B cell (primary cell): Measurements from ENCODE around the genes ZNF536 and GPATCH1.

- PRO-cap: no peak
- CAGE, long polyA plus RNA: no peak
Observed at GRCh38 chr19:29587368-29587791, 18.7 kb upstream of the POP4 start.

DNA sequence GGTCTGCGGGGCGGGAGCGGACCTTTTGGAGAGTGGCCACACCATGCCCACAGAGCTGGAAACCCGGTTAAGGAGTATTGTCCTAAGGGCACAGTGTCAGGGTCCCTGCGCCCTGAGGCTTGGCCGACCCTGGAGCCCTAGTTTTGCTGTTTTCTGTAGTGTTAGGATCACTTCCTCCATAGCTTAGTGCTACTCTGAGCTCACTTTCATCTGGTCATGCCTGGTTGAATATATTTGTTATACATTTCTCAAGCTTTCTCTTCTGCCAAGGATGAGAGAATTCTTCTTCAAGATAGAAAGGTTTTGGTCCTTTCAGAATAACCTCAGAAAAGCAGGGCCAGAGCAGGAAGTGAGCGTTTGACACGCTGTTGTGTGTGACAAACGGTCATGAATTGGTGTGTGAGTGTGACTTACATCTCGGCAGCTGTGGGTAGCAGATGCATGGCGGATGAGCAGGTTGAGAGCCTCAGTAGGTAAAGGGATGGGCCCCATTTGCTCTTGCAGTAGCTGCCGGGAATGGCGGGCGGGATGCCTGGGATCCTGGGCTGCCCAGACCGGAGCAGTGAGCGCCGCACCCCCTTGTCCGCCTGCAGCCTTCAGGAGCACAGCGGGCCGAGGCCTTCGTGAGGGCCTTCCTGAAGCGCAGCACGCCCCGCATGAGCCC is 3.9 kb downstream of the POP4 start:
- PRO-cap: unidirectional peak, plus-strand start at position 326 of the sequence
- CAGE, long polyA plus RNA: no peak

GRCh38 chr19:29712547-29713120 is 2.4 kb downstream of the C19orf12 start:
- PRO-cap: no peak
- CAGE, long polyA plus RNA: no peak

DNA sequence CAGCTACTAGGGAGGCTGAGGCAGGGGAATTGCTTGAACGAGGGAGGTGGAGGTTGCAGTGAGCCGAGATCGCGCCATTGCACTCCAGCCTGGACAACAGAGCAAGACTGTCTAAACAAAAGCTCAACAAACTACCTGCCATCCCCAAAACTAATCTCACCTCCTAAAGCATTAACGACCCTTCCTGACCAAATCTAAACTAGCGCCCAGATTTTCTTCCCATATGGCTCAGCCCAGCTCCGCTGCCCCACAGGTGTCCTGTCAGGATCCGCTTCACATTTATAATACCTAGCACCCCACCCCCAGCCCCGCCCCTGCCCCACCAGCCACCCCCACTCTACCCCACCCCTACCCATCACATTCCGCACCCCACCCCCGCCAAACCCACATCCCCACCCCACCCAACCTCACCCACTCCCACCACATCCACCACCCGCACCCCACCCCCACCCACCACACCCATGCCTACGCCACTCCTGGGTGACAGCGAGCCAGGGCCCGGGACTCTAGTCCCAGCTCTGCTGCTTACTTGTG is 616 bp downstream of the C19orf12 start:
- PRO-cap: bidirectional peak, plus-strand start at position 473 of the sequence, minus-strand start at position 255 of the sequence
- CAGE, long polyA plus RNA: no peak

- PRO-cap: no peak
- CAGE, long polyA plus RNA: no peak
Observed at GRCh38 chr19:29841707-29842071, 29.9 kb downstream of the CCNE1 start.

DNA sequence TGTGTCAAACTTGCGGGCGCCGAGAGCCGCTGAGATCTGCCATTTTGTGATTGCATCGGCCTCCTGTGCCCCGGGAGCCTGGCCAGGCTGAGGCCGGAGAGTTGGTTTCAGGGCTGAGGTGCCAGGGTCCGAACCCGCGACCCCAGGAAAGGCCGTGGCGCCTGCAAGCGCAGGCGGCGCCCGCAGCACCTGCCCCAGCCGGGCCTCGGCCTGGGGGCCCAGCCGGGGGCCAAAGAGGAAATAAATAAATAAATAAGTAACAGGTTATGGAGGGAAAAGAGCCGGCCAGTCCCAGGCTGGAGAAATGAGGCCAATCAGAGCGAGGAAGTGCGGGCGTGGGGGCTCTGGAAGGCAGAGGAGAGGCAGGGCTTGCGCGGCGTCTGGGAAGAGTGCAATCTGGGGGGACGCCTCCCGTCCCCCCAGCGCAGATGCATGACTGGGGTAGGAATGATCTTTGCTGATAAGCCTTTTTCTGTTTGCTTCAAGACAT is 145.7 kb upstream of the ZNF536 start:
- PRO-cap: no peak
- CAGE, long polyA plus RNA: no peak

GRCh38 chr19:30372048-30372544 is at the start of gene ZNF536:
TSS of gene ZNF536 (plus strand) at chr19:30372384.
- PRO-cap: no peak
- CAGE, long polyA plus RNA: no peak

DNA sequence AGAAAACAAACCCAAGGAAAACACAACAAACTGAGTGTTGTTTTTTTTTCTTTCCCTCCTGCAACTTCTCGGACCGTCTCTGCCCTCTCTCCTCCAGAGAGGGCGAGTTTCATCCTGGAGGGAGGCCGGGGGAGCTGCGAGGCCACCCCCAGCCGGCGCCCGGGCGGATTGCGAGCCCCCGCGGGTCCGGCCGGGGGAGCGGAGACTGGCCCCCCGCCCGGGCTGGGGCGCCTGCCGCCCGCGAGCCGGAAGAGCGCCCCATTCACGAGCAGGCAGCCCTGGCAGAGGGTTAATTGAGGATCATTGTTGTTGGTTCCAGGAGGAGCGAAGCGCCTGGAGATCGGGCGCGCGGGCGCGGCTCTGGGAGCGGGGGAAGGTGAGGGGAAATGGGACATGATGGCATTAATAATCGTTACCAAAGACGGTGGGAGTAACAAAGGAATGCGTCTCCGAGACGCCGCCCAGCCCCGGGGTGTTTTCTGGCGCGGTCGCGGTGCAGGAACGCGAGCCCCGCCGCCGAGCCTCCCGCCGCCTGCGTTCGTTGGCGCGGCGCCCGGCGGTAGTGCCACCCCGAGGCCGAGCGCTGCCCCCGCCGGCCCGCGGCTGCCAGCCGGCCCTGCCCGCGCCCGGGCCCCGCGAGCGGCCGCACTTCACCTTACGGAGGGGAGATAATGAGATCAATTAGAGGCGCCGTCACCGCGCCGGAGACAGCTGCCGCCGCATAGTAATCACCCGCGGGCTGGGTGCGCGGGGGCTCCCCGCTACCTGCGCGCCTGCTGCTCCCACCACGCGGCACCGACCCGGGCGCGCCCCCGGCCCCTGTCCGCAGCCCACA is 2.7 kb downstream of the ZNF536 start:
- PRO-cap: no peak
- CAGE, long polyA plus RNA: no peak

GRCh38 chr19:30449970-30450648 is 77.9 kb downstream of the ZNF536 start:
- PRO-cap: no peak
- CAGE, long polyA plus RNA: no peak

DNA sequence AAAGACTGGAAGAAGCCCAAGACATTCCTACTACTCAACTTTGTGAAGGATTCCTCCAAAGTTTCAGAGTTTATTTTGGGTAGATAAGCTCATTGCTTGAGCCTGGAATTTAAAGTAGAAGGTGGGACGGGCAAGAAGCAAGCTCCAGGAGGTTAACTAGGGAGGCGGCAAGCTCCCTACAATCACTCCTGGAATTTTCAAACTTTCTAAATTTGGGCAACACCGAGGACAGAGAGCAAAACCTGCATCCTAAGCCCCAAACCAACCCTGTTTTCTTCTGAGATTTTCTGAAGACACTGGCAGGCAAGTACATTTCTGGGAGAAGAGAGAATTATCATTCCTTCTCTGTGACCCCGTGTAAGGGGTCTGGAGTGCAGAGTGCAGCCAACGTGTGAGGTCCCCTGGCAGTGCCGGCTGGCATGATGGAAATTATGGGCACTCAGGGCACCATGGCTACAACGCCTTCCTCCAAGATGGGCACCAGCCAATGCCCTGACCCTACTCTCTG is 1.7 kb downstream of the TSHZ3 start:
- PRO-cap: no peak
- CAGE, long polyA plus RNA: no peak

GRCh38 chr19:31717970-31718225 is 368.7 kb upstream of the TSHZ3 start:
- PRO-cap: no peak
- CAGE, long polyA plus RNA: no peak

GRCh38 chr19:32086794-32087164 is 258.6 kb upstream of the ZNF507 start:
- PRO-cap: no peak
- CAGE, long polyA plus RNA: no peak

DNA sequence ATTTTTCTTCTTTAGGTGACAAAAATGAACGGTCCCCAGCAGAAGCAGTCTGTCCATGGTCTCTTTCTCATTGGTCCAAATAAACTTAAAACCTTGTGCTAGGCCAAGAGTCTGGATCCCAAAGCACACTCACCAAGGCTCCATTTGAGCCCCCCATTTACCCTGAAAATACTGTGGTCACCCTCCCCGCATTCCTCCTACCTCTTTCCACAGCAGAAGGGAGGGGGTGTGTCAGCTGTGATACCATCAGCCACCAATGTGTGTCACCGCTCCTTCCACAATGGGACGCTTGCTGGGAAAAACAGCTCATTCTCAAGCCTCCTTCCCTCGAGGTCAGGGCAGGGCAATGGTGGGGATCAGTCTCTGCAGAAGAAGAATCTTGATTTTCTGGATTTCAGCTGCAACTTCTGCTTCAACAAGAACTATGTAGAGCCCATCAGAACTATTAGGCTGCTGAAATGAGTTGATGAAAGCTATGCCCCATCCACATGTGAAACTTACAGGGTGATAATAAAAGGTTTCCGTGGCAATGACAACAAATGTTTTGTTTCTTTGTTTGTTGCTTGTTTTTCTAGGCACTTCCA is 26.5 kb upstream of the ZNF507 start:
- PRO-cap: no peak
- CAGE, long polyA plus RNA: no peak

- PRO-cap: no peak
- CAGE, long polyA plus RNA: no peak
Observed at GRCh38 chr19:32677172-32677644, 1.6 kb downstream of the RGS9BP start.

DNA sequence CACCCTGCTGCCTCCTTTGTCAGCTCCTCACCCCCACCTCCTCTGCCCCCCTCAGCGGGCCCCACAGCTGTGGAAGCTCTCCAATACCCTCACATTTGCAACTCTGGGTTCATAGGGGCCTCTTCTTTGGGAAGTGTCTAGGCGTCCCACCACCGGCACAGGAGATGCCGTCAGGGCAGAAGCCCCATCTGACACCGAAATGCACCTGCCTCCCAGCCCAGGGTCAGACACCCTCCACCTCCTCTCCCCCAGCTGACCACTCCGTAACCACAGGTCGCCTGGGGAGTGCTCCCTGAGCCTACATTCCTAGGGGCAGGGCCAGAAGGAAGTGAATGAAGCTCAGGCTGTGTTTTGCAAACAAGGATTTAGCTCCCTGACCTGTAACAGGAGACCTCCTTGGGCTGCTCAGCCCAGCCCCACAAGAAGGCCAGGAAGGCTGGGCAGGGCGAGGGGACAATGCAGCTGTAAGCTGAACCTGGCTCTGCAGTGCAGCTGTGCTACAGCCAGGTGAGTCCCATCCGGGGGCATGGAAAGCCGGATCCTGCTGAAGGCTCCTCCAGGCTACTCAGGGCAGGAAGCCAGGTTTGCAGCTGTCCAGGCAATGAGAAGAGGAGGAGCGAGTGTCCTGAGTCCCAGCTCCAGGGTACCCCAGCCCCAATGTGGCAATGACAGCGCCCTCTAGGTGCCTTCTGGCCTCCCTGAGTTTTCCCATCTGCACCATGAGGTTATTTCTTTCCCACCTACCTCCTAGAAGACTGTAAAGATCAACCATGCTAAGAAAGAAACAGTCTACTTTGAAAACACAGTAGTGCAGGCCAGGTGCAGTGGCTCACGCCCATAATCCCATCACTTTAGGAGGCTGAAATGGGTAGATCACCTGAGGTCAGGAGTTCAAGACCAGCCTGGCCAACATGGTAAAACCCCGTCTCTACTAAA is 42.1 kb downstream of the RHPN2 start:
- PRO-cap: no peak
- CAGE, long polyA plus RNA: no peak

GRCh38 chr19:33080532-33081966 is at the start of gene GPATCH1:
TSS of gene GPATCH1 (plus strand) at chr19:33081181.
- PRO-cap: bidirectional peak, plus-strand start at chr19:33081183, minus-strand start at chr19:33081103
- CAGE, long polyA plus RNA: no peak

DNA sequence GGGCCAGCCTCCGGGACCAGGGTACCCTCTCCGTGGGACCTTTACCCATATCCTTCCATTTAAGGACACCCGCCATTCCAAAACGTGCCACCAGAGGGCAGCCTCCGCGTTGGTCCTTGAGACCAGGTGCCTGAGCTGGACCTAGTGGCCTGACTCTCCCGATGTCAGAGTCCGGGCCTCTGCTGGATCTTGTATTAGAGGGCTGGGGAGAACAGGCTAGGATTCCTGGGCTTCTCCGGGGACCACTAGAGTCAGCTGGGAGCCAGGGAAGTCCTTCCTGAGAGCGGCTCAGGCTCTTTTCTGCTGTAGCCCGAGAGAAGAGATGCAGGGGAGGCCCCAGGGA is 9.7 kb upstream of the SLC7A10 start:
- PRO-cap: no peak
- CAGE, long polyA plus RNA: no peak

DNA sequence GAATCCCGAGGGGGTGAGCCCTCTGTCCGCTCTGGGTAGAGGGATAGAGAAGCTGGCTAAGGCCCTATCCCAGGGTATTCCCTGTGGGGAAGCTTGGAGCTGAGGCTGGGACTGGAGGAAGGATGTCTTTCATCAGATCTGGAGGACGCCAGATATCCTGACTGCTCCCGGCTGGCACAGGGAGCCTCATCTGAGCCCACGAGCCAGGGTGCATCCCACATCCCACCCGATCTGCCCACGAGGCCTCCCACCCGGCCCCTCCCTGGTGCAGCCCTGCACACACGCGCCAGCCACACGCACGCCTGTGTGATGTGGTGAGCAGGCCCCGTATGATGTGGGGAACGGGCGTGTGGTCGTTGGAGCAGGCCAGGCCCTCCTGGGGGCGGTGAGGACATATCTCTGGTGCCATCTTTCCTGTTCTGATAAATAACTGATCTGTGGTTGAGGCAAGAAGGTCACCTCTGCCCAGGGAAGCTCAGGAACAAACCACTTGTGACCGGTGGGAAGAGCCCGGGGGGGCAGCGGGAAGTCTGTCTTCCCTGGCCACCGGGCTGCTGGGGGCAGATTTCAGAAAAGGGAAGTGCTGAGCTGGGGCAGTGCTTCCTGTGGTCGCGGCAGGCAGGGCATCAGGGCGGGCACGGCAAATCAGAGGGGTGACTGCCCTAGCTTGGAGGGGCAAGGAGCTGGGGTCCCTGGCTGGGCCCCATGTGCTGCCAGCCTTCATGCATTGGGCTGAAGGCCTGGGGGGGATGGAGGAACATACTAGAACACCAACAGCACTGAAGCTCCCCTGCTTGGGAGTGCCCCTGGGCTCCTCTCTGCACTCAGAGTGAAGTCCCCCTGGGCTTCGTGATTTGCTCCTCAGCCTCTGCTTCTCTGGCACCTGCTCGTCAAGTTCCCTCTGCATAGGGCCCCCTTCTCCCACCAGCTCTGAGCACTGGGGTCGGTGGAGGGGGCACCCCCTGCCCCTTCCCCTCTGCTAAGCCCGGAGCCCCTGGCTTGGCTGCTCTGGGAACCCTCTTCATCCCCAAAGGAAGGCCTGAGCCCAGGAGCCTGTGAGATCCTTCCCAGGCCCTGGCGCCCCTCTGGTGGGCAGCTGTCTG is 35.1 kb upstream of the SLC7A10 start:
- PRO-cap: no peak
- CAGE, long polyA plus RNA: no peak

- PRO-cap: no peak
- CAGE, long polyA plus RNA: no peak
Observed at GRCh38 chr19:33273803-33274902, 28.2 kb downstream of the CEBPA start.

- PRO-cap: no peak
- CAGE, long polyA plus RNA: no peak
Observed at GRCh38 chr19:33304999-33305840, 2.9 kb upstream of the CEBPA start.